OVCAR3 (cell line): ENCODE measurements around a stretch of chr18.

GRCh38 chr18:48926257-48927122, 24.3 kb downstream of the SMAD7 start:
- RRBS: 96% methylated on average over 3 of the region's 22 CpGs

DNA sequence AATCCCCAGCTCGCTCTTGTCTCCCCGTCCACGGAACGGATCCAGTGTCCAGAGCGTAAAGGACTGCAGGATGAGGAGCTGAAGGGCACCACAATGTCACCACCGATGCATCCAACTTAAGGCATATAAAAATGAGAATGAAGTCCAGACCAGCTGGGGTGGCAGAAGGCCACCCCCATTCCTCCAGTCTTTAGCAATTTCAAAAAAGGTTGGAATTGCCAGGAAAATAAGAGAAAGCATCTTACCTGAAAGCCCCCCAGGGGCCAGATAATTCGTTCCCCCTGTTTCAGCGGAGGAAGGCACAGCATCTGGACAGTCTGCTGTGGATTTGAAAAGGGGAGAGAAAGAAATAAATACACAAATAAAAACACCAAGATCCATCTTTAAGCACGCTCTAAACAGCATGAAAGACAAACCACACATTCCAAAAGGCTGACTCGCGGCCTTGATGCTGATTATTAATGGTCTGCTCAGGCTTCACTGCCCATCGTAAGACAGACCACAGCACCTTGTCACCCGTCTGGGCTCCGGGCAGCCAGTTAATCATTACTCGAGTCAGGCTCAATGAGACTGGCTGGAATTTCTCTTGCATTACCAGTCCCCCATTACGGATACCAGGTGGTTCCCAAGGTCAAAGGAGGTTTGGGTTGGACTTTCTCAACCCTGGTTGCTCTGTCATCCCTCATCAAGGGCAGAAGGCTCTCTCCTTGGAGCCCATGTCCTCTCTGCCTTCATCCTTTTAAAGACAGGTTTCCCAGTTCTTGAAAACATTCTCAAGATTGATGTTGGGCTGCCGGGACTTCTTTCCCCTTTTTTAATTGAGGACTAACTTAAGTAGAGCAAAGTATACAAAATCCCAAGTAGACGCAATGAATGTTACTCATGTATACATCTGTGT, 8.3 kb downstream of the SMAD7 start:
- RRBS: no CpG with 5 or more reads among the region's 18 CpGs

- RRBS: 5% methylated on average over 6 of the region's 21 CpGs
Measured at GRCh38 chr18:48951335-48951570, 488 bp upstream of the SMAD7 start.

DNA sequence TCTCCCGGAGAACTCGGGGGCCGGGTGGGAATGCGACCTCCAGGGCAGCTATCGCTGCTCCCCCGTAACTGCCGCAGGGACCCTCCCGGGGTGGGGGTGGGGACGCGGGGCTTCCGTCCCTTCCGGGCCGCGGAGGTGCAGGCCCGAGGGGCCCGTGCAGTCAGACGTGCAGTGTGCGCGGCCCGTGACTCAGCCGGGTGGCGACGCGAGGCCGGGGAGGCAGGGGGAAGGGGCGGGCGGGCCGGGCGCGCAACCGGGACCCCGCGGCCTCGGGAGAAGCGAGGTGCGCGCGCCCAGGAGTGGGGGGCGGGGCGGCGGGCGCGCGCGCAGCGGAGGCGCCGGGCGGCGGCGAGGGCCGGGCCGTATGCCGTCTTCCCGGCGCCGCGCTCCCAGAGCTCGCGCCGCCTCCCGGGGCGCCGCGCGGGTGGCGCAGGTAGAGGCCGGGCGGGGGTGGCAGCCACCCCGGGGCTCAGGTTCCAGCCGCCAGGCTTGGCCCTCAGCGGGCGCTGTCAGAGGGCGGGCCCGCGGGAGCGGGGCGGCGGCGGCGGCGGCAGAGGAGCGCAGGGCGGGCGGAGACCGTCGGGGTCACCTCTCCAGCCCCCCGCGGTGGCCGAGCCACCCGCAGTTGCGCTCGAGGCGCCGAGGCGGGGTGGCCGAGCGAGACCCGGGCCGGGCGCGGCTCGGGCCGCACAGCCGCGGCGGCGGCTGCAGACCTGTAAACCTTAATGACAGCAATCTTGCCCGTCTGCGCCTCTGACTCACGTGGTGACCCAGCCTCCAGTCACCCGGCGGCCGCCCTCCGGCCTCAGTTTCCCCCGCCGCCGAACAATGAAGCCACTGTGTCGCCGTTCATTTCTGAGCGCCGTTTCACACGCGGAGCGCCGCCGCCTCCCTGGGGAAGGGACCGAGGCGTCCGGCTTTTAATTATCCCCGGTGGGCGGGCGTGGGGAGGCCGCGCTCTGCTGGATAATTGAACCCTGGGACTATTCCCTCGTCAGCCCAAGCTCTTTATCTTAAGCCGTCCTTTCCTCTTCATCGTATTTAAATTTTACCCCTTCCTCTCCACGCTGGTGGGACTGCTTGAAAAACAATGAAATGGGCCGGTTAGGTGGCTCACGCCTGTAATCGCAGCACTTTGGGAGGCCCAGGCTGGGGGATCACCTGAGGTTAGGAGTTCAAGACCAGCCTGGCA, 25.3 kb upstream of the SMAD7 start:
- RRBS: 5% methylated on average over 45 of the region's 142 CpGs

- RRBS: no CpG with 5 or more reads among the region's 16 CpGs
Measured at GRCh38 chr18:48990523-48991494, 40.0 kb upstream of the SMAD7 start.

- RRBS: no CpG with 5 or more reads among the region's 10 CpGs
Measured at GRCh38 chr18:48996870-48997487, 46.2 kb upstream of the SMAD7 start.

- RRBS: no CpG with 5 or more reads among the region's 15 CpGs
Measured at GRCh38 chr18:49368454-49369339, 91.7 kb downstream of the DYM start.

DNA sequence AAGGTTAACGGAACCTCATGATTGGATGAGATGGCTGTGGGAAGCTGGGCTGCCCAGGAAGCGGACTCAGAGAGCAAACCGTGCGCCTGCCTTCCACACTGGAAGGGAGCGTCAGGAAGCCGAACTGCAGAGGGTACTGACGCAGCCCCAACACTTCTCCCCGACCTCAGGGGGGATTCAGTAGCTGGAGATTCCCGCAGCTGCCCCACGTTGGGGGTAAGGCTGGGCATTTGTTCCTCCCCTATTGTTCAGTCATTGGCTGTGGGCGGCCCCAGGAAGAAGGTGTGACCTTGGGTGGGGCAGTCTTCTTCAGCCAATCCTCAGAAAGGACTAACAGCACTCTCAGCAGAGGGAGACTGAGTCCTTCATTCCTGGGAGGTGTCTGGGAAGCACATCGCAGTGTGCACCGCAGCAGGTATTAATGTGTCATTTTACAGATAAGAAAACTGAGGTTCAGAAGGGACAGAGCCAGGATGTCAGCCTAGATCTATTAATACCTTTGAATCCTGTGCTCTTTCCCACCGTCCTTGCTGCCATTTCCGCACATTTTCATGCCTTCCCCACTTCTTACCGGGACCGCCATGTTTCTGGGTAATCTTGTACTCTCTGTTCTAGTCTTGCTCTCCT, 6.9 kb upstream of the RPL17 start:
- RRBS: no CpG with 5 or more reads among the region's 17 CpGs

DNA sequence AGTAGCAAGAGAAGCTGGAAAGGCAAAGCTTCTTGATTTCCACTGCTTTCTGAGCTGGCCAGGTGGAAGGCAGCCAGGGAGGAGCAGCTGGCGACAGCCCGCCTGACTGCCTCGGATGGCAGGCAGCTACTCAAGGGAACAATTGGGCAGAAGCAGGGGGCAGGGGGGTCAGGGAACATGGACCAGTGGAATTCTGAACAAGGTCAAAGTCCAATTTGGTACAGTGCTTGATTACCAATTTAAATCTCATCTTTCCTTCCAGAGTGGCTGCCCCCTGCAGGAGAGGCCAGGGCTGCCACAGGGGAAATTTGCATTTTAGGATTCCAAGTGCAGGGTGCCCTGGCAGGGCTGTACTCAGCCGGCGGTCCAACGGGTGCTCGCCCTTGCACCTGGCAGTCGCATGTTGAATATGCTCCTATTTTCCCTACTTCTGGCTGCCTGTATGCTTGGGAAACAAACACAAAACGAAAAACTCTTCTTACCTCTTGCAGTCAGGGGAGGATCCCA, 67.3 kb downstream of the LIPG start:
- RRBS: no CpG with 5 or more reads among the region's 9 CpGs

- RRBS: no CpG with 5 or more reads among the region's 9 CpGs
Measured at GRCh38 chr18:49812133-49812732, 1.1 kb downstream of the ACAA2 start.

- RRBS: no CpG with 5 or more reads among the region's 4 CpGs
Measured at GRCh38 chr18:49832247-49832708, 18.9 kb upstream of the ACAA2 start.

- RRBS: no CpG with 5 or more reads among the region's 8 CpGs
Measured at GRCh38 chr18:49859002-49859587, 45.8 kb upstream of the ACAA2 start.

GRCh38 chr18:49938823-49939148, 125.5 kb upstream of the ACAA2 start:
- RRBS: no CpG with 5 or more reads among the region's 2 CpGs

- RRBS: no CpG with 5 or more reads among the region's 16 CpGs
Measured at GRCh38 chr18:49944730-49945683, 131.7 kb upstream of the ACAA2 start.

GRCh38 chr18:49966970-49967663, 153.8 kb upstream of the ACAA2 start:
- RRBS: no CpG with 5 or more reads among the region's 7 CpGs

DNA sequence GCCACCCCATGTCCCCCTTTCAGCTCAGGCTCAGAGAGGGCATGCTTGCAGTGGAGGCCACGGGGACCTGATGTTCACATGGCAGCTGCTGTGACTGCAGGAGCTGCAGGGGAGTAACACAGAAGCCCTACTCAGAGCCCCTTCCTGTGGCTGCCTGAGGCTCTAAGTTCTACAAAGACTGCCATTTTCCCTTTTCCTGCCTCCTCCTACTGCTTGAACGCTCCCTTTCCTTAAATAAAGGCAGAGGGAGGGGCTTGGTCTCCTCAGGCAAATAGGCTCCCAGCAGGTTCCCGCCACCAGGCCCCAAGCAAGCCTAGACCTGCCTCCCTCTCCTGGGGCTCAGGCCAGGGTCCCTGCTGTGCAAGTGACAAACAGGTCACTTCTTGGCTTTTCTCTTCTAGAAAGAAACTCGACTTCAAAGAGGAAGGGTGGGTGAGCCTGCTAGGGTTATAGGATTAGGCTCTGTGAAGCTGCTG, 71.6 kb downstream of the MRO start:
- RRBS: no CpG with 5 or more reads among the region's 4 CpGs

DNA sequence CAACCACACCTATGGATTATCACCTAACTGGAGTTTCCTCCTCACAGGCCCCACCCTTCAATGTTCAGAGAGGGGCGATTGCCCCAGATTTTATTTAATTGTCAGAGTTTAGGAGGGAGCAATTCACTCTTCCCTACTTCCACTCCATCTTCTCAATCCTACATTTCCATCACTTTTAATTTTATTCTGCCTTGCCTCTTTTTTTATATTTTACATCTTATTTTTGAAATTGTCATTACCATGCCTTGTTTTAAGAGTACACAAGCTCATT, 937 bp upstream of the ME2 start:
- RRBS: no CpG with 5 or more reads among the region's 1 CpG

- RRBS: 7% methylated on average over 5 of the region's 25 CpGs
Measured at GRCh38 chr18:51029447-51030001, 489 bp upstream of the SMAD4 start.

GRCh38 chr18:51153574-51154658, 43.6 kb downstream of the MEX3C start:
- RRBS: no CpG with 5 or more reads among the region's 22 CpGs

DNA sequence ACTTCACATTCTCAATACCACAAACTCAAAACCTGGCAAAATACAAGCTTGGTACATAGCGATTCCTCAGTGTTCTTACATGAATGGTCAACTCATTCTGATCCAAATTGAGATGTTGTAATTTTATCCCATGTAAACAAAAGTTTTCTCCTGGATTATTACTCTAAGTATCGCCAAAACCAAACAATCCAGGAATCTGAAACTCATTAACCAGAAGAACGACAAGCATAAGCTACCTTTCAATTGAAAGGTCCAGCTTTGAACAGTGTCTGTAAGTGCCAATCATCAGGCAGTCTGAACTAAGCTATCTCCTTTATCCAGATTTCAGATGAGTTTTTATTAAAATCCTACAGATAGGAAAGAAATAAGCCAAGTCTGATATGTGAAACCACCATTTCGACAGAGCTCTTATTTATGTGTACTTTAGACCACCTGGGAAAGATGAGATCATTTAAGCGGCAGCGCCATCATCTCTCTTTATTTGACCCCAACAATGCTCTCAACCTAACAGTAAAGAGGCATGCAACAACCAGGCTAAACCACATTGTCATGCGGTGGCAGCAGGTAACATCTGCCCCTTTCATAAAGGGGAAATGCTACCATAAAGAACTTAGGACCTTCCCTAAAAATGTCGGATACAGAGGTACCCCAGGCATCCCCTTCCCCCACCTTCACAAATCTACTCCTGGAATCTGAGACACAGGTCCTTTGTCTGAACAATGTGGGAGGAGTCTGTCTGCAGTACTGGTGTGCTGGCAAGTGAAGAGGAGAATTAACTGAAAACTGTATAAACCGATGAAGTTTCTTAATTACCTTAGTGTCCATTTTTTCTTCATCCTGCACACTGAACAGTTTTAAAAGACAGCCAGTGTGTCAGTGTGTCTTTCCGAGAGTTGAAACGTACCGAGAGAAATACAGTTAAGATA, 2.2 kb downstream of the MEX3C start:
- RRBS: no CpG with 5 or more reads among the region's 12 CpGs